AG09319 (cell line): ENCODE data around the genes TBX19 and SELP.

- RRBS: no CpG with 5 or more reads among the region's 5 CpGs
Observed at GRCh38 chr1:167397793-167398403, 120.4 kb downstream of the CD247 start.

GRCh38 chr1:167437867-167438818, 80.2 kb downstream of the CD247 start:
- RRBS: 79% methylated on average over 1 of the region's 13 CpGs

DNA sequence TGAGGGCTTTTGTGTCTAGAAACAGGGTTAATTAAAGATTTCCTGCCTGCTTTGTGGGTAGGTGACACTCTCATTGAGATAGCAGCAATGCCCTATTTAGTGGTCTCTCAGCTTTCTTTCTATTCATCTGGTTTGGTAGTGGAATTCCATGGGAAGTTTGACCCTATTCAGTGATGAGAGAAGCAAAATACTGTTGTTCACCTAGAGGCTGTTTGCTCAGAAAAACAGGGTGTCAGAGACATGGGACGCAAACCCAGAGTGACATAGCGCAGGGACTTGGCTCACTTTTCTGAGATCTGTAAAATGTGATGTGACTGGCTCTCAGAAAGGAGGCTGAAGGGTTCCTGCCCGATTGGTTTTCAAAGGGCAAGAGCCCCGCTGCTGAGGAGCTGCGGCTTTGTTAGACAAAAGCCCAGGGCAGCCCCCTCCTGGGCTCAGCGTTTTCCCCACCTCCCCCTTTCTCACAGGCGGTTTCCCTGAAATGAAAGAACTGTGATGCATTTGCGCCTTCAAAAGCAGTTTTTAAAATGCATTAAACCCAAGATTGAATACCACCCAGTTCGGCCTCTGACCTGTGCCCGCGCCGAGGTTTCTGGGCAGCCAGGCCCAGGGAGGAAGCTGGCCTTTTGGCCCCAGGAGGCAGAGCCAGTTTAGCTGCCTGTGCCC, 28.9 kb downstream of the CD247 start:
- RRBS: no CpG with 5 or more reads among the region's 12 CpGs

DNA sequence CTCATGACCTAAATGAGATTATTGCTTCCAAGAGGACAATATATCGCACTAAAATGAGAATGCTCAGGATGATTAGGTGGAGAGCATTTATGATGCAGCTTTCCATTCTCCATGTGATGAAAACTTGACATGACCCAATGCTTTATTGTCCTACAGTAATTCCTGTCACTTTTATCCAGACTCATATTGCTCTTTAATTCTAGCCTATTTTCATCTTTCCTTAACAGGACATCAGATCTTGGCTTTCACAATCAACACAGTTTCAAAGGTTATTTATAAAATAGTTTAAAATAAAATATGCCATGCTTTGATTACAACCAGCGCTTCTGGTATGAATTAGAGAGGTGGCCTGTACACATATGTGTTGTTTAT, 18.2 kb downstream of the CD247 start:
- RRBS: no CpG with 5 or more reads among the region's 2 CpGs

GRCh38 chr1:167555943-167556325, 2.4 kb upstream of the CREG1 start:
- RRBS: no CpG with 5 or more reads among the region's 2 CpGs

DNA sequence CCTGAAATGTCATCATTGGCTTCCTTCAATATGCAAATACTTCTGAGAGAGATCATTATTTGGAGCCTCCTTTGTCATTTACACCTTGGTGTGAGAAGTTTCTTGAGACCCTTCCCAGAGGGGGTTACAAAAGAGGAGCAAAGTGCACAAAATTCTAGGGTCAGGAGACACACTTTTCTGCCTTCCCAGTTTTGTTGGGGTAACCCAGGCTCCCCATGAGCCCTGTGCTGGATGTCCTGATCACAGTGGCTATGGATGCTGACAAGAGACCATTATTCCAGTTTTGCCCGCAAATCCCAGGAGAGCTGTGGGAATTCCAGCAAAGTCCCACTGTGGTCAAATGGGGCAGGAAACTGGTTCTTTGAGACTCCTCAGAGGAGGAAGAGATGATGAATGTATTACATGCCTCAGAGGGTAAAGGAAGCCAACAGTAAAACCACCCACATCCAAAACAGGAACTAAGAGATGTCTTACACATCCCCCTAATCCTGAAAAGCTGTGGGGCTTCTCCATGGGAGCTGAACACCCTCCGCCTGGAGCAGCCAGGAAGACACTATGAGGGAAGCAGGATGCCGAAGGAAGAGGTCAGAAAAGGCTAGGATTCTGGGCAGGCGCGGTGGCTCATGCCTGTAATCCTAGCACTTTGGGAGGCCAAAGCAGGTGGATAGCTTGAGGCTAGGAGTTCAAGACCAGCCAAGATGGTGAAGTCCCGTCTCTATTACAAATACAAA, 12.8 kb upstream of the MPZL1 start:
- RRBS: no CpG with 5 or more reads among the region's 6 CpGs

- RRBS: no CpG with 5 or more reads among the region's 22 CpGs
Observed at GRCh38 chr1:167915502-167916578, 1.9 kb upstream of the ADCY10 start.

DNA sequence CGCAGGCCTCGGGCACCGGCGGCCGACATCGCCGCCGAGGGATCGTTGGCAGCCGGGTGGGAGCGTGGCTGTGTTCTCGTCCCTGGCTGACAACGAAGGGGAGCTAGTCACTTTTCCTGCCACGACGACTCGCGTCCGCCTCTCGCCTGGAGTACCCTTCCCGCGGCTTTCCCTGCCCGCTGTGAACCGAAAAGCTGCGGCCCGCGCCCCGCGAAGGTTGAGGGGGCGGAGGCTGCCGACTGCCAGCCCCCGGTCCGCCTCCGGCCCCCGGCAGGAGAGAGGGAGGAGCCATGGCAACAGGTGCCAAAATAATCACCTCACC, 709 bp upstream of the DCAF6 start:
- RRBS: 3% methylated on average over 8 of the region's 34 CpGs

DNA sequence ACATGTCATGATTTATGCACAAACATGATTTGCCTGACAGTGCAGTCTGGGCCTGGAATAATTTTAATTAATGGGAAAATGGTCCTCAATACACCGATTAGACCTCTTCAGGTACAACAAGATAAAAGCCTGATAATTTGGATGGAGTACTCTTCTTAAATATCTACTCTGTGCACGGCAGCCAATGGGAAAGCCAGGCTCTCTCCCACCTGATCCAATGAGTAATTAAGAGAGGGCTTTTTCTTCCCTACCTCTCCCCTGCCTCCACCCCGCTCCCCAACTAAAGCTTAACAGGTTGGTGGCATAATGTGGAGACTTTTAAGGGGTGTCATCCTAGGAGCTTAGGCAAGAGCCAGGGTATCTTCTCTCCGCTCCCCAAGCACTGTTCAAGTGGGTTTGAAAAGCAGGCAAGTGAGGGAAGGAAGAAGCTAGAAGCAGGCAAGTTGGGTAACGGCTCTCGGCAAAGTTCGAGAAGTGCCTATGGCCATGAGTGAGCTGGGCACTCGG, at the start of gene TBX19:
TBX19 (plus strand) TSS at position 267 of the 507 bp plus-strand sequence.
- RRBS: no CpG with 5 or more reads among the region's 8 CpGs

DNA sequence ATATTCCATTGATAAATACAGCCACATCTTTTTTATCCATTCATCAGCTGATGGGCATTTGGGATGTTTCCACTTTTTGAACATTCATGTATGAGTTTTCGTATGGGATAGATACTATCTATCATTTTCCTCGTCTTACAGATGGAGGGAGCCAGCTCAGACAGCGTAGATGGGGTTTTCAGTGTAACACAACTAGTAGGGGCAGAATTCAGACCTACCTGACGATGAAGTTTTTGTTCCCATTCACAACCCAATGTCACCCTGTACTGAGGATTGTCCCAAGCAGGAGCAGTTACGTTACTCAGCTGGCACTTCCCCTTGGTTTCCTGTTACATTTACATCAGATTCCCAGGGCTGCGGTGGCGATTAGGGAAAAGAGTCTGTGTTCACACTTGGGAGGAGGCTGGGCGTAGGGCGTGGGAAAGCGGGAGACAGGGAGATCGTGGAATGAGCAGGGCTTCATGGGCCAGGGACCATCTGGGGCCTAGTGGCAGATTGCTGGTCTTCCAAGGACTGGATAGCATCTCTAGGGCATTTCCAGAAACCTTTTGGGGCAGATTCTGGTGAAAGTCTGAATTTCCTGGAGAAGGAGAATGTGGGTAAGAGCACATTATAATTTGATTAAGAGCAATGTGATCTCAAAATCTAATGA, 38.9 kb downstream of the TBX19 start:
- RRBS: no CpG with 5 or more reads among the region's 11 CpGs

GRCh38 chr1:168354979-168355283, 74.3 kb downstream of the TBX19 start:
- RRBS: no CpG with 5 or more reads among the region's 2 CpGs

GRCh38 chr1:168443909-168444420, 99.8 kb downstream of the XCL2 start:
- RRBS: no CpG with 5 or more reads among the region's 5 CpGs

DNA sequence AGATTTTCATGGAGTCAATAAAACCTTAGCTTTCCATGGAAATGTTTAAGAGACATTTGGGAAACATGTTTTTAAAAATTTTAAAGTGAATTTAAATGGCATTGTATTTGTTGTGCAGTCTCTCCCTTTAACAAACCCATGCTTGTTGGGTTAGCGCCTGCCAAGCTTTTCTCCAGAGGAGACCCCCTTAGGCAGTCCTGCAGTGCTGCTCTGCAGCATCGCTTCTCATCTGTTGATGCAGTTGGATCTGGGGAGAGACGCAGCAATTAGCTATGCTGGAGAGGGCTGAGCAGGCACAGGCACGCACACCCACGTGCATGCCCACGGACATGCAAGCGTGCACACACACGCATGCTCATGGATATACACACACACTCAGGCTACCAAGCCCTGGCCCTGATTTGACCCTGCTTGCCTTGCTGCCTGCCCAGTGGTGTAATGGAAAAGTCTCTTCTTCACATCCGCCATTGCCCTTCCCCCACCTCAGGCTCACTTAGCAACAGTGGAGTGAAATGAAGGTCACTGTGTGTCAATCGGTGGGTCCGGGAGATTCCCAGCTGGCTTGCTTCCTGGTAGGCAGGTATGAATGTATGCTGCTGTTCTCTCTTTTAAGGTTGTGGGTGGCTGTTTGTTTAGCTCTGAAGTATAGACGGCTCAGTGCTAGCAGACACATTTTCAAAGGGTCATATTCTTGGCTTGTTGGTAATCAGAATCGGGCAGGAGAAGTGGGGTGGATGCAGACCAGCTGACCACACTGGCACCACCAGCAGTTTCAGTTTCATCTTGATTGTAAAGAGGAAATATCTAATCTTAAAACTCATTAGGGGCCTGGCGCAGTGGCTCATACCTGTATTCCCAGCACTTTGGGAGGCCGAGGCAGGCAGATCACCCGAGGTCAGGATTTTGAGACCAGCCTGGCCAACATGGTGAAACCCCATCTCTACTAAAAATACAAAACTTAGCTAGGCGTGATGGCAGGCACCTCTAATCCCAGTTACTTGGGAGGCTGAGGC, 9.6 kb downstream of the ATP1B1 start:
- RRBS: no CpG with 5 or more reads among the region's 17 CpGs

GRCh38 chr1:169144446-169144872, 38.0 kb downstream of the ATP1B1 start:
- RRBS: no CpG with 5 or more reads among the region's 3 CpGs

DNA sequence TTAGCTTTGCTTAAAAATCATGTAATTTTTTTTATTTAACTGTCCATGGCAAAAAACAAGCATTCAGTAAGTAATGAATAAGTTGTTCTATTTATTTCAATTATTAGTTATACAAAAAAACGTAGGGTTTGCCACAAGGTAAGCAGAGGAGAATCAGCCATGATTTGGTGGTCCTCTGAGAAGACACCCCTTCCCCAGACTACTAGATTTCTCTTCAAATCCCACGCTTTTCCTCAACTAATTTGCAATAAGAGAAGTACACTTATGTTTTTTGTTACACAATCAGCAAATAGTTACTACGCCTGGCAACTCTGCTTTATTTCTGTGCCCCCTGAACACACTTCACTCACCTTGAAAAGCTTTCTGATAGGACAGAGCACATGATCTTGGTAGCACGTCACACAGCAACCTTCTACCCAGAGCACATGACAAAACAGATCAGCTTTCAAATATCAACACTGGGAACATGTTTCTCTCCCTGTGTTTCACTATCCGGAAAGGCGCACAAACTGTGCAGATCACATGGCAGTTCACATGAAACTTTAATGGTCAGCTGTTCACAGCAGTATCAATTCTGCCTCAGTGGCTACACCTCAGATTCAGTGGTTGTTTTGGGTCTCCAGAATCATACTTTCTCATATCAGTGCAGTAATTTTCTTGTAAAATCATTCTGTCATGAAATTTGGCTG, 2.3 kb downstream of the SLC19A2 start:
- RRBS: no CpG with 5 or more reads among the region's 6 CpGs

GRCh38 chr1:169486047-169486557, 358 bp upstream of the SLC19A2 start:
- RRBS: no CpG with 5 or more reads among the region's 28 CpGs

GRCh38 chr1:169629856-169630467, at the start of gene SELP:
Gene SELP (minus strand): TSS chr1:169630124.
- RRBS: no CpG with 5 or more reads among the region's 2 CpGs

- RRBS: no CpG with 5 or more reads among the region's 2 CpGs
Observed at GRCh38 chr1:170533376-170533728, 1.4 kb downstream of the GORAB start.